ENCODE measurements around the gene CA14.

DNA sequence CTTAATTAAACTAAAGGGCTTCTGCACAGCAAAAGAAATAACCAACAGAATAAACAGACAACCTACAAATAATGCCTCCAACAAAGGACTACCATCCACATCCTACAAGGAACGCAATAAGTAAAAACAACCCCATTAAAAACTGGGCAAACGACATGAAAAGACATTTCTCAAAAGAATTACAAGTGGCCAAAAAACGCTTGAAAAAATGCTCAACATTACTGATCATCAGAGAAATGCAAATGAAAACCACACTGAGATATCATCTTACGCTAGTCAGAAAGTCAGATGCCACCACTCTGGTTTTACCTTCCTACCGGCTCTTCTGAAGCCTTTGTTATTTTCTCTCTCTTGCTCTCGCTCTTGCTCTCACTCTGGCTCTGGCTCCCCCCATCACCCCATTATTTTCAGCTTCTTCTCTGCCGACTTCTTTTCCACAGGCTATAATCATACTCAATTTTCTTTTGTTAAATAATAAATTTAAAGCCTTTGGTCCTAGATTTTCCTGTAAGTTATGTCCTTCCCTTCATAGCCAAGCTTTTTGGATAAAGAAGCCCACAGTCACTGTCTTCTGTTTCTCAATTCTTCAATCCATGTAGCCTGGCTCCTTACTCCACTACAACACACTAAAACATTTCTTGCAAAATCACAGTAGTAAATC, 38.8 kb downstream of the VPS45 start:
- RRBS: no CpG with 5 or more reads among the region's 7 CpGs

DNA sequence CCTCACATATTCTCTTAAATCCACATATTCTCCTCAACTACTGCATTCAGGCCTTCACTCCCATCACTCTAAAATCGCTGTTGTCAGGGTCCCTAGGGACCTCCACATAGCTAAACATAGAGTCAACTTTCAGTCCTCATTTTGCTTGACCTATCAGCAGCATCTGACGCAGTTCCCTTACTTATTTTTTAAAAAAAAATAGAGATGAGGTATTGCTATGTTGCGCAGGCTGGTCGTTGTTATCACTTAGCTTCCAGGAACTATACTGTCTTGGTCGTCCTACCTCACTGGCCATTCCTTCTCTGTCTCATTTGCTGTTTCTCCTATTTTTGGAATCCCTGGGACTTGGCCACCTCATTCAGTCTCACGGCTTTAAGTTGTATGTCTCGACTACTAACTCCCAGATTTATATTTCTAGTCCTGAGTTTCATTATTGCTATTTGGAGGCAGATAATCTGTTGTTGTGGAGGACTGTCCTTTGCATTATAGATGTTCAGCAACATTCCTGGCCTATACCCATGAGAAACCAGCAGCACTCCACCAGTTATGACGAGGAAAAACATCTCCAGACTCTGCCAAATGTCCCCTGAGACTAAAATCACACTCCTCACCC, 11.5 kb upstream of the PLEKHO1 start:
- RRBS: no CpG with 5 or more reads among the region's 8 CpGs

GRCh38 chr1:150218574-150219060, 17.3 kb downstream of the ANP32E start:
- RRBS: no CpG with 5 or more reads among the region's 2 CpGs

DNA sequence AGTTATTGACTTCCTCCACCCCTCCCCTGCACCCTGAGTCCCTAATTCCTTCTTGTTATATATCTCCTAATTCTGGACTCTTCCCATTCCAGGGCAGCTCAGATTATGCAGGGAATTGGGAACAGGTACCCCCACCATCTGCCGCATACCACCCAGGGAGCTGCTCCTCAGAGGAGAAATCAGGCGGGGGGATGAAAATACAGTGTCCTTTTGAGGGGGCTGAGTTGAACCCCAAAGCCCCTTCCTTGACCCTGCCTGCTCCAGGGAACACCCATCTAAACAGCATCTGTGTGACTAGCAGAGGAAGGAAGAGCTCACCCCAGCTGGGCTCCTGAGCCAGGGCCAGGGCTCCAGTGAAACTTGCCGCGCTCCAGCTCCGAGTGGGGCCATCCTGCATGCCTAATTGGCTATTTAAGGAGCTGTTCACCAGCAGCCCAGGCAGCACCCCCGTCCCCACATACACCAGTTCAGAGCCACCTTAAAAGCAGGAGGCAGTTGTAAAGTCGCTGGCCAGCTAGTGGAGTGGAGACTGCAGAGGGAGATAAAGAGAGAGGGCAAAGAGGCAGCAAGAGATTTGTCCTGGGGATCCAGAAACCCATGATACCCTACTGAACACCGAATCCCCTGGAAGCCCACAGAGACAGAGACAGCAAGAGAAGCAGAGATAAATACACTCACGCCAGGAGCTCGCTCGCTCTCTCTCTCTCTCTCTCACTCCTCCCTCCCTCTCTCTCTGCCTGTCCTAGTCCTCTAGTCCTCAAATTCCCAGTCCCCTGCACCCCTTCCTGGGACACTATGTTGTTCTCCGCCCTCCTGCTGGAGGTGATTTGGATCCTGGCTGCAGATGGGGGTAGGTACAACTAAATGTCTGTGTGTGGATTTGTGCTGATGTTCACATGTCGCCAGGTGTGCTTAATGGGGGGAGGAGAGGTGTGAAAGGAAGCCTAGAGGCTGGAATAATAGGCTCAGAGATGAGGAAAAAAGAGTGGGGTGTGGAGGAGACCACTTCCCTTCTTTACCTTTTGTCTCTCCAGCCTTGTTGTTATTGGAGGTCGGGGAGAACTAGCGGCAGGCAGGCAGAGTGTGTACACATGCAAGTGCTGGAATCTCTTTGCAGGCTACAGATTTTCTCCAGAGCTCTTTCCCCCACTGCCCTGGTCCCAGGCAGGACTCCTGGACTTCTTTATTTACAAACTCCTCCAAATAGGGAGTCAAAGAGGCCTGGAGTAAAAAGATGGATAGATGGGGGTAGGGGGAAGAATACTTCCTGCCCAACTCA, at the start of gene CA14:
CA14 (plus strand) TSS at position 441 of the 1,279 bp plus-strand sequence.
- RRBS: no CpG with 5 or more reads among the region's 15 CpGs

DNA sequence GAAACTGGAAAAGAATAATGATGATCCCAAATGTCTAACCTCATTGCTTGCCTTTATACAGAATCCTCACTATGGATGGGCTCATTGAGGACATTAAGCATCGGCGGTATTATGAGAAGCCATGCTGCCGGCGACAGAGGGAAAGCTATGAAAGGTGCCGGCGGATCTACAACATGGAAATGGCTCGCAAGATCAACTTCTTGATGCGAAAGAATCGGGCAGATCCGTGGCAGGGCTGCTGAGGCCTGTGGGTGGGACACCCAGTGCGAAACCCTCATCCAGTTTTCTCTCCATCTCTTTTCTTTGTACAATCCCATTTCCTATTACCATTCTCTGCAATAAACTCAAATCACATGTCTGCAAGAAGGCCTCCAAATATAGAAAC, 13.4 kb upstream of the PRPF3 start:
- RRBS: no CpG with 5 or more reads among the region's 11 CpGs

DNA sequence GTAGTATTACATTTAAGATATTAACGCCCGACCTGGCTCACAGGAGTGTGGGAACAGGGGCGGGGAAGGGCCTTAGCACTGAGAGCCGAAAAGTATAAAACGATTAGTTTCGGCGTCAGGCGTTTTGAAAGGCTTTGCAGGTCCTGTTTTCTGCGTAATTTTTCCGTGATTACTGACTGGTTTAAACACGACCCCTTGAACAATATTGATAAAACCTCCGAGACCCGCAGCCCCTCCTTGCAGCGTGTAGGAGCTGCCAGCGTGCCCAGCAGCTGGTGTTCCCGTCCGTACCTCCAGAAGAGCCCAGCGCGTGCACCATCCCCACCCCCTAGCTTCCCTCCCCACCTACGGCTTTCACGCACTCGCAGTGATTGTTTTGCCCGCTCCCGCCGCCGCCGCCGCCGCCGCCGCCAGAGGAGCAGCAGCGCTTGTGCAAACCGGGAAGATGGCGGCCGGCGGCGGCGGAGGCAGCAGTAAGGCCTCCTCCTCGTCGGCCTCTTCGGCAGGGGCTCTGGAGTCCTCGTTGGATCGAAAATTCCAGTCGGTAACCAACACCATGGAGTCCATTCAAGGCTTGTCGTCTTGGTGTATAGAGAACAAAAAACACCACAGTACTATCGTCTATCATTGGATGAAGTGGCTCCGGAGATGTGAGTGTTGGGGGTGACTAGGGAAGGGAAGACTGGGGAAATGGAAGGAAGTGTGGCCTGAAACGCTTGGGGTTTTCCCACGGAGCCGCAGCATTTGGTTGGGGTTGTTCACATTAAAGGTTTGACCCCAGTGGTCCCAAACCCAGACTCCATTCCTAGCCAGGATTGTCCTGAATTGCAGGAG, 540 bp downstream of the RPRD2 start:
- RRBS: no CpG with 5 or more reads among the region's 50 CpGs

DNA sequence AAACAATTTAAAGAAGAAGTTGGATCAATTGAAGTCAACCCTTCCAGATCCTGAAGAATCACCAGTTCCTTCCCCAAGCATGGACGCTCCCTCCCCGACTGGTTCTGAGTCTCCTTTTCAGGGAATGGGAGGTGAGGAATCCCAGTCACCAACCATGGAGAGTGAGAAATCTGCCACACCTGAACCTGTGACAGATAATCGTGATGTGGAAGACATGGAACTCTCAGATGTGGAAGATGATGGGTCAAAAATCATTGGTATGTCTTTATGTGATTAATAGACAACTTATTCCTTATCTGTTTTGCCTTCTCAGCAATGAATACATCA, 29.9 kb upstream of the TARS2 start:
- RRBS: no CpG with 5 or more reads among the region's 3 CpGs

DNA sequence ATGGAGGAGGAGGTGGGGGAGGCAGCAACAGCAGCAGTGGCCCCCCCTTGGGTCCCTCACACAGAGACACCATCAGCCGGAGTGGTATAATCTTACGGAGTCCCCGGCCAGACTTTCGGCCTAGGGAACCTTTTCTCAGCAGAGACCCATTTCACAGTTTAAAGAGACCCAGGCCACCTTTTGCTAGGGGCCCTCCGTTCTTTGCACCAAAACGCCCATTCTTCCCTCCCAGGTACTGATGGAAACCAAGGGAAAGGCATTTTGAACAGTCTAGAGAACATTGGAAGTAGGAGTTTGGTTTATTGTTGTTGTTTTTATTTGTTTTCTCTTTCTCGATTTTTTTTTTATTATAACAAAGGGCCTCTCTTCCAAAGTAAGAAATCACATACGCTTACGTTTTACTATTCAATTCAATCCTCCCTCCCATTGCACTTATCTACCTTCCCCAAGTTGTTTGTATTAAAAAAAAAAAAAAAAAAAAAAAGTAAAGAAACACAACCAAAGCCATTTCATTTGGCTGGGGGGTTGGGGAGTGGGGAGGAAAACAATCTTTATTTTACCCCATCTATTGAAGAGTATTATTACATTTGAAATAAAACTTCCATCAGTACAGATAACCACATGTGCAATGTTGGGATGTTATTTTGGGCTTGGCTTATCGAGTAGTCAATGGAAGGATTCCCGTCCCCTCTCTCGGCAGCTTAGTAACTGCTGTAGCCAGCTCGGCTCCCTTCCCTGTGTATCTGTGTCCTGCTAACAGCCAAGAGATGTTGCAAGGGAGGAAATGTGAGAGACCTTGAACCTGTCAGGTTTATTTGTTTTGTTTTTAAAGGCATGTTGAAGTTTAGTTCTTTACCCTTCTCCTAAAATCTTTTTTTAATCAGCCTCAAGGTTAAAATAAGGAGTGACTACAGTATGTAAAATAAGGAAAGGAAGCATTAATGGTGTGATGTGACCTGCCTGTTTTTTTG, 13.8 kb upstream of the TARS2 start:
- RRBS: no CpG with 5 or more reads among the region's 13 CpGs

DNA sequence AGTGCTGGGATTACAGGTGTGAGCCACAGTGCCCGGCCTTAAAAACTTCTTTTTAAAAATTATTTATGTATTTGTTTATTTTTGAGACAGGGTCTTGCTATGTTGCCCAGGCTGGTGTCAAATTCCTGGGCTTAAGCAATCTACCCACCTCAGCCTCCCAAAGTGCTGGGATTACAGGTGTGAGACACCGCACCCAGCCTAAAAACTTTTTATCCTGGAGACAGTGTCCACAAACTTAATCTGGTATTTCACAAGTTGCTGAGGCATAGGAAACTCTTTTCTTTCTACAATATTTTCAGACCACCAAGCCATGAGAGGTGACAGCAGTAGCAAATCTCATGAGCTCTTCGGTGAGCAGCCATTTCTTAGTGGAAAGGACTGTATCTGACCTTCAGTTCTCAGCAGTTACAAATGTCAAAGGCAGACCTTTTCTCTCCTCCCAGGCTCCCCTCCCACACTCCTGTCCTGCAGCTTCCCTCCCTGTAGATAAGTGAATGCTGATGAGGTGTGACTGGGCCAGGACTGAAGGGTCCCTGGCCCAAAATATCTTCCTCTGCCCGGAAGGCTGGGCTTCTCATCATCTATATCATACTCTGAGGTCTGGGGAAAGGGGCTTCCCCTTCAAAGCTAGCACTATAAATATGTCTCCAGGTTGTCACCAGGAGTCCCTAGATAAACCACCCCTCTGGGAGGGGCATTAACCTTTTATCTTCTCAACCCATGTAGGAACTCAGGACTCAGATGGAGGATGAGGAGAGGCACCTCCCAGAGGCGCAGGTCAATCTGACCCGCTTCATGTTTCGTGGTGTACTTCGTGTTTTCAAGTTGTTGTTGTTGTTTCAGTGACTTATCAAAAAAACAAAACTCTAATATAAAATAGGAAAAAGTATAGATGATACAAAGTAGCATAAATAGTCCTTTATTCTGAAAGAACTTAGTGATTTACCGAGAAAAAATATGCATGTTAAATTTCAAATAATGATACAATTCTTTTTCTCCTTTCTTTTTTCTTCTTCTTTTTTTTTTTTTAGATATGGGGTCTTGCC, 3.7 kb upstream of the ADAMTSL4 start:
- RRBS: no CpG with 5 or more reads among the region's 9 CpGs

DNA sequence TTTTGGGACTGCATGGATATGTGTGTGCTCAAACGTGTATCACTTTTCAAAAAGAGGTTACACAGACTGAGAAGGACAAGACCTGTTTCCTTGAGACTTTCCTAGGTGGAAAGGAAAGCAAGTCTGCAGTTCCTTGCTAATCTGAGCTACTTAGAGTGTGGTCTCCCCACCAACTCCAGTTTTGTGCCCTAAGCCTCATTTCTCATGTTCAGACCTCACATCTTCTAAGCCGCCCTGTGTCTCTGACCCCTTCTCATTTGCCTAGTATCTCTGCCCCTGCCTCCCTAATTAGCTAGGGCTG, 11.2 kb downstream of the ADAMTSL4 start:
- RRBS: no CpG with 5 or more reads among the region's 2 CpGs

DNA sequence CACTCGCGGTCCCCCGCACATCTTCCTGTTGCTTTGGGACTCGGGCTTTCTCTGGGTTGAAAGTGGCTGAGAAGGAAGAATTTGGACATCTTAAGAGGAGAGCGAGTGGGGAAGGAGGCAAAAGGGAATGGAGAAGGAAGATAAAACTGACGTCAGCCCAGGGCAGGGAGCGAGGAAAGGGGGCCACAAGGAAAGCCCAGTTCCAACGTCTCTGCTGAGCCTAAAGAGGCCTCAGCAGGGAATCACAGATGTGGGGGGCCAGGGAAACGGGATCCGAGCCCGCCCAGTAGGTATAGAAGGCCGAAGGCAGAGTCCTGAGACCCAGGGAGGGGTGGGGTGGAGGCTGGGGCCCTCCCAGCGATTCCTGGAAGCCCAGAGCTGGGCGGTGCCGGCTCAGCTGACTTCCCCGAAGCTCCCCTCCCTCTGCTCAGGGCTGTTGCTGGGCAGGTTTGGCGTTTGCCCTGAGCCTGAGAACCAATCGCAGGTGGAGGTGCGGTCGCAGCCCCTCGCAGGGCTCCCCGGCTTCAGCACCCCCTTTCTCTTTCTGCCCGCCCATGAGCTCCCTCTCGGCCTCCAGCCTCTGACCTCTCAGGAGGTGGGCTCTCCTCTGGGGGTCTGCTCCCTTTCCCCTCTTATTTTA, 12.7 kb downstream of the ADAMTSL4 start:
- RRBS: no CpG with 5 or more reads among the region's 24 CpGs

DNA sequence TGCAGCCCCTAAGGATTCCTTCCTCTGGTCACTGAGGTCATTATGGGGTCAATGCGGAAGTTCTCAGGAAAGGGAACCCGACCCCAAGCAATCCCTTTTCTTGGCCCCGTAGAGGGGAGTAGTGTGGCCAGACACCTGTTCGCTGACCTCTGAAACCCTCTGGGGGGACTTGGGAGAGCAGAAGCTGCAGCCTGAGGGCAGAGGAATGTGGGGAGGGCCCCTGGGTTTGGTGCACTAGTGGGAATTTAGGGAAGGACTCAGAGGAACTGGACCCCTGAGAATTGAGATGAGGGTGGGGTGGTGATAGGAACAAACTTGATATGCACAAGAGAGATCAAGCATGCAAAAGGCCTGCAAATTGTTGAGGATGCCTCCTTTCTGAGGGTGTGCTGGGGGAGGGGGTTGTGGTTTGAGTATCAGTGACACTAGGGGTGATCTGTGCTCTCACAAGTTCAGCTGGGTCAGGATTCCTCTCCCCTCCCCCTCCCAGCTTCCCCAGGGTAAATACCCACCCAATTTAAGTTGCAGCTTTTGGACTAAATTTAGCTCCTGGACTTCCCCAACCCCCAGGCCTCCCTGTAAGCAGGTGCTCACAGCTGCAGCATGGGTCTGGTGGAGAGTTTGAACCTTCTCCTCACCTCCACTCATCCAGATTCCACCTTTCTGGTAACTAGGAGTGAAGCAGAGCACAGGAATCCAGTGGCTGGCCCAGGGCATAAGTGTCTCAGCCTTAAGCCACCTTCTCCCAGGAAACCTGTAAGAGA, 13.4 kb downstream of the ADAMTSL4 start:
- RRBS: no CpG with 5 or more reads among the region's 4 CpGs

- RRBS: no CpG with 5 or more reads among the region's 12 CpGs
Observed at GRCh38 chr1:150615445-150616325, 13.7 kb downstream of the ENSA start.

DNA sequence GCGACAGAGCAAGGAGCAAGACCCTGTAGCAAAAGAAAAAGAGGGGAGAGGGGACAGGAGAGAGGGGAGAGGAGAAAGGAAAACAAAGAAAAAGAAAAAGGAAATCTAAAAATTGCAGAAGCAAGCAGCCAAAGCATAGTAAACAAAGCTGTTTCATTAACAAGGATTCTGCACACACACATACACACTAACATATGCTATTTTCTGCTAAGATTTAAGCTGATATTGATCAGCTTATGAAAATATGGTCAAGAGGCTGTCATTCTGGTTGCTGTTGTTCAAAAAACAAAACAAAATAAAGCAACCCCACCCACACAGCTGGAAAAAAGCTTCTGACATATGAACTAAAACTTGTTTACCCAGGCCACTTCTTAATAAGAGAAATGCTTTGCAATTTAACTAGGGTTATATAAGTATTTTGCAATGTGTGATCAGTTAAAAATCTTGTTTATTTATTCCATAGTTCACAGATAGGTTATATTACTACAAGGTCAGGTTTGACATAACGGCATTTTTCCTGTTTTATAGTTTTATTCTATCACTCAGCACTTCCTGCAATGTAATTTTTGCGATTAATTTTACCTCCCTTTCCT, 1.6 kb downstream of the ARNT start:
- RRBS: no CpG with 5 or more reads among the region's 3 CpGs

- RRBS: 30% methylated on average over 2 of the region's 8 CpGs
Observed at GRCh38 chr1:150875839-150876089, 635 bp downstream of the ARNT start.

- RRBS: no CpG with 5 or more reads among the region's 10 CpGs
Observed at GRCh38 chr1:150971193-150972397, 3.0 kb downstream of the CERS2 start.

DNA sequence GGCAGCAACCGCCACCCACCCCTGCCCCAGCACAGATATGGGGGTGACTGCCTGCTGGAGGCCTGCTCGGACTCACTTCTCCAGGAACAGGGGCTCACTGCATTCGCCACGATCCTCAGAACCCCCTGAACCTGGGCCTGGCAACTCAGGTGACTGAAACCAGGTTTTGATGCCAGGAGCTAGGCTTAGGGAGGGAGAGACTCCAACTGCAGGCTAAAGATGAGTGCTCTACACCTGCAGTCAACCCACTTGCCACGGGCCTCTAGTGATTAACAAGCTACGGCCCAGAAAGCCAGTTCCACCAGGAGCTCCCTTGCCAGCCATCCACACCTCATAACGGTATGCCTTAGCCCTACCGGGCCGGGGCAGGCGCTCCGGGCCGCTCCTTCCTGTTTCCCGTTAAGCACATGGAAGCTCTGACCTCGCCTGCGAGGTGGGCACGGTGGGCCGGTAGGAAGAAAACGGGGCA, 936 bp downstream of the CERS2 start:
- RRBS: 2% methylated on average over 7 of the region's 18 CpGs

DNA sequence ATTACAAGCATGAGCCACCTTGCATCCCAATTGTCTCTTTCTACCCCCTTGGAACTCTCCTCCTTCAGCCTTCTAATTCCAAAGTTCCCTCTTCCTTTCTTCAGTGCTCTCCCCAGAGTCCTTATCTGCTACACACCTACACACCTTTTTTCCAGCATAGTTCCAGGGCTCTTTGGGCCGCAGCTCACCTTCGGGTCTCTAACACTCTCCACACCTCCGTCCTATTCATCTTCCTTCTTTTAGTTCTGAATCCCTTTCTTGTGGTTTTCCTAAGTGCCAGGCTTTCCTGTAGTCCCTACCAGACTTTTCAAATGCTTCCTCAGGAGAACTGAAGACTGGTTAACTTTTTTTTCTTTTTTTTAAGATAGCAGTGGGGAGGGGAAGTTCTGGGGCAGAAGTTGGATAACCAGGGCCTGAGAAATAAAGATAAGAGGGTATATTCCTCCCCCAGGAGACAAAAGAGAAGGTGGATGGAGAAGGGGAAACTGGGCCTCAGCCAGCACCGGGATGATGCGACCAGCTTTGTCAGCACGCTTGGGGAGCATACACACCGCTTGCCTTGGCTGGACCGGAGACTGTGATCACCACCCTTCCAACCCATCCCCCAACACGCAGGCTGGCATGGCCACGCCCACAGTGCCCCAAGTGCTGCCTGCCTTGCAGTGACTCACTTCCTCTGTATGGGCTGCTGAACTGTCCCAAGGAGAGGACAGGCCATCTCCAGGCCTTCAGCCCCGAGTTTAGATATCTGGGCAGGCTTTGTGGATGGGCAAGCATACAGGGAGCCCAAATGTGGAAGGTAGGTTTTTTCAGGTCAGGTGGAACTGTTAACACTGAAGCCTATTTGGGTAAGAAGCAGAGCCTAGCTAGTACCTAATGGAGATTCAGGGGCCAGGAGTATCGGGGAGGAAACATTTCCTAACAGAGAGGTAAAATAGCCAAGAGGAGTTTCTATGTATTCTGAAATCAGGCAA, 2.5 kb upstream of the CERS2 start:
- RRBS: 1% methylated on average over 5 of the region's 12 CpGs

- RRBS: no CpG with 5 or more reads among the region's 8 CpGs
Observed at GRCh38 chr1:150979482-150980013, 2.5 kb upstream of the ANXA9 start.

Data from HCT116 (cell line).